SJCRH30 (cell line): ENCODE results near the genes CCDC70 and PRR20A.

DNA sequence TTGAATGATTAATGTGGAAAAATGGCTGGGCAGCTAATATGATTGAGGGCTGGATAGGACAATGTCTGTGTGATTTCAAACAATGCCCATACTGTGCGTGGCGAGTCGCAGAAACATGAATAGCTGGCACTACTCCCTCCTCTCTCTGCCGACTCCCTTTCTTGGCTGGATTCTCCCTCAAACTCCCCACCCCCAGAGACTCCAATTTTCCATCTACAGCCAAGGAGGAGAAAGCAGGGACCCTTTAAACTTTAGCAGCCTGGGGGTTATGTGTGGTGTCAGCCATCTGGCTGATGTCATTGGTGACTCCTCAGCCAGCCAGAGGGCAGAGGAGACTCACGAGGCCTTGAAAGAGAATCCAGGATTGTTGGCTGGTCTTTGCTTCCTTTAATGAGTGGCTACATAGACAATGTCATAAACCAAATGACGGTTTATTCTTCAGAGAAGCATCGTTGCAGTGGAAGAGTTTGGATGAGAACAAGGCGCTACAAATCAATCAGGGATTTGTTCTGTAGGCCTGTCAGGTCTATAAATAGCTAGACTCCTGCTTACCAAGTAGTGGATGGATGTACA is 165.6 kb downstream of the DLEU7 start:
- RAMPAGE, long total RNA = no peak

- RAMPAGE, long total RNA = no peak
Measured at GRCh38 chr13:50974121-50974429, 64.5 kb downstream of the RNASEH2B start.

DNA sequence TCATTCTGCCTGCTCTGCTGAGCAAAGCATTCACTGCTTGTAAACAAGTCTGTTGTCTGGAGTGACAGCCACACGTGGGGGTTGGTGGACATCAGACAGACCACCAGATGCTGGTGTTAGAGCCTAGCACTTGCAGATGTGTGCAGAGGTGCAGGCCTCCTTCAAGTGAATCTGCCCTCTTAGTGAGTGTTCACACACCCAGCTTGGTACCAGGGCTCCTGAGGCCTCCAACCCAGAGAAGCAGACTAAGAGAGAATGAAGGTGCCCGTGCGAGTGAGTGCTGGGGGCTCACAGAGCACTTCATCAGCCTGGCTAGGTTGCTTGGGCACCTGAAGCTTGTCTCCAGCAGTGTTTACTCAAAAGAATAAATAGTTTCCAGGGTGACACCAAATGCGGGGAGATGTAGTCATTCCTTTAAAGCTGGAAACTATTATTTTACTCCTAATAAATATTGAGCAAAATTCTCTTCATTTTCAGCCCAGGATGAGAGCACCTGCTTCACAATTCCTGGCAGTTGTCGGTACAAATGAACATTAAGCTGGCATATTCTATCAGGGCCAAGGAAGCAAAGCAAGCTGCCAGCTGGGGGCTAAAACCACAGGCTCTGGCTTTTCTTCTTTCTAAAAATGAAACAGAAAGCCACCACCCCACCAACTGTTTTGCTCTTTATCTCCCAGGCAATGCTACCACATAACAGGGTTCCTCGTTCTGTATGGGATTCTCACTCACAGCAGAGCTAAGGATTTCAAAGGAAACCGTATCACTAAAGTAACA is 82.4 kb downstream of the RNASEH2B start:
- RAMPAGE, long total RNA = no peak

- RAMPAGE, long total RNA = no peak
Measured at GRCh38 chr13:51223514-51223967, 1.3 kb downstream of the FAM124A start.

DNA sequence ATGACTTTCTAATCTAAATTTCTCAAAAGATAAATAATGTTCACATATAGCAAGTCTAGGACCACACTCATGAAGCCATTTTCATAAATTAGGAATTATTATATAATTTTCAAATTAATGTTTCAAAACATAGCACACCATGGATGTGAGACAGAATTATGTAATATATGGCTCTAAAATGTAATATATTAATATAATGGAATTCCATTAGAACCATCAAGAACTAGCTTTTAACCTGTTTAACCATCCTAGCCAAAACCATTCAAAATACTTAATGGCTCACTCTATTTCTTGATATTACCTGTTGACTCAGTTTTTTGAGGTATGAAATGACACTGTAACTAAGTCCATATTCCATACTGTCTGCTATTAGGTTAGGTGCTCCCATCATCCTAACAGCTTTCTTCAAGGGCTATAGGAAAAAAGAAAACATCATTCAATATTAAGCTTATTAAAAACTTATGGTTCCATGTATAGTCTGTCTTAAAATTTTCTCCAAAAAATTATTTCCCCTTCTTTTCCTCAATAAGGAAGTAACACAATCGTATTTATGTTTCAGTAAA is 39.8 kb downstream of the SERPINE3 start:
- RAMPAGE, long total RNA = no peak

DNA sequence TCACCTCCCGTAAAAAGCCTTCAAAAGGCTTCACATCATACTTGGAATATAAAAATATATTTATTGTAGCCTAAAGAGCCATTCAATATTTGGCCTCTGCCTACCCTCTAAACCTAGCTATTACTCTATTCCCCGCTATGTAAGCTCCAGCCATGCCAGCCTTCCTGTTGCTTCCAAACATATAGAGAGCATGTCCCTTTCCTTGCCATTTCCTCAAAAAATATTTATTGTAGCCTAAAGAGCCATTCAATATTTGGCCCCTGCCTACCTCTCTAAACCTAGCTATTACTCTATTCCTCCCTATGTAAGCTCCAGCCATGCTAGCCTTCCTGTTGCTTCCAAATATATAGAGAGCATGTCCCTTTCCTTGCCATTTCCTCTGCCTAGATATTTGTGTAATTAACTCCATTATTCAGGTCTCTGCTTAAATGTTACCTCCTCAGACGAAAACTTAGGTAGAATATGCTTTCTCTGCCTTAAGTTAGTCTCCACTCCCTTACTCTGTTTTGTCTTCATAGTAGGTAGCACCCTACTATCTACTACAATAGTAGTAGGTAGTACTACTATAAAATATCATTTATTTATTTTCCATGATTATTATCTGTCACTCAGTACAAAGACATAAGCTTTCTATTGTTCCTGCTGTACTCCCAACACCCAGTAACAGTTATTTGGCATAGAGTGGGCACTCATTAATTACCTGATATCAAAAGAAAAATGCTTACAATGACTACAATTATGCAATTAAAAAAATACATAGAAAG is 52.9 kb downstream of the SERPINE3 start:
- RAMPAGE, long total RNA = no peak

DNA sequence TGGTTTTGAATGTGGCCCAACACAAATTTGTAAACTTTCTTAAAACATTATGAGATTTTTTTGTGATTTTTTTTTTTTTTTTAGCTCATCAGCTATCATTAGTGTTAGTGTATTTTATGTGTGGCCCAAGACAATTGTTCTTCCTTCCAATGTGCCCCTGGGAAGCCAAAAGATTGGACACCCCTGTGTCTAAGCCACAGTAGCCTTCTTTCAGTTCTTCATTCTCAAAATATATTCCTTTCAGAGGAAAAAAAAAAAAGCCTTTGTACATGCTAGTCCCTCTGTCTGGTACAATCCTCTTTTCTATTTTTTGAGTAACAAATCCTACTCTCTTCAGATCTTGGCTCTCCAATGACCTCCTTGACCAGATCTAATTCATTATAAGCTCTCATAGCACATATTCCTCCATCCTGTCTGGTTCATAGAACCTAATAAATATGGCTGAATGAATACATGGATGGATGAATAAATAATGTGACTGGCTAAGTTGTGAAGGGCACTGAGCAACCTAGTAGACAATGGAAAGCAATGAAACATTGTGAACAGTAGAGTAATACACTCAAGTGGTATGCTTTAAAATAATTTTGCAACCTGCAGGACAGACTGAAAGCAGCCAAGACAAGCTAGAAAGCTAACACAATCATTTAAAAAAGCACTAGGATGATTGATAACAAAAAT is 45.9 kb downstream of the INTS6 start:
- RAMPAGE, long total RNA = no peak

GRCh38 chr13:51453953-51454564 is 1.2 kb upstream of the INTS6 start:
- RAMPAGE, long total RNA = no peak

- RAMPAGE, long total RNA = no peak
Measured at GRCh38 chr13:51460173-51461053, 7.6 kb upstream of the INTS6 start.

DNA sequence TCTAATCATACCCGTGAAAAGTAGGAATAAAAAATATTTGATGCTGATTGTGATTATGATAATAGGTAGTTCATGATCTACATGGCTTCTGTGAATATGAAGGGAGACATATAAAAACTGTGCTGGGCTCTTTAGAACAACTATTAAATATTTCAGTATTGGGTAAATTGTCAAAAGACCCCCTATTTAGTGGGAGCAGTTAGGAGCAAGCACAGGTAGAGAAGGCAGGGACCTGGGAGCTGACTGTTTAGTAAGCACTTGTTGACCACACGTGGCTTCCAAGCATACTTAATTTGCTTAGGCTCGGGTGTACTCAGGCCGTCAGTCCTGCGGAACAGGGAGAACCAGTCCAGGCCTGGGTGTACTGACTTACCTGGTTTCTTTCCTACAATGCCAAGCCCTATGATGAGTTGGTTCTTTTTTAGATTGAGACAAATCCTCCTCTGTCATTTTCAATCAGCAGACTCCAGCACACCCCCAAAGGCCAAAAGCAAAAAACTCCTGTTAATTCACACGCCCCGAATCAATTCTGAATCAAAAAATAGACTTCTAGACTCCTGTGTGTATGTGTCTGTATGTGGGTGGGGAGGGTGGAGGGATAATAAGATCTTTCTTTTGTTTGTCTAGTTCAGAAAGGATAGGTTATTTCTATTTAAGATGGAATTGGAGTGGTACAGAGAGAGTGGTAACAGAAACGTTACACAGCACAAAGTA is 90.1 kb downstream of the WDFY2 start:
- RAMPAGE, long total RNA = no peak

DNA sequence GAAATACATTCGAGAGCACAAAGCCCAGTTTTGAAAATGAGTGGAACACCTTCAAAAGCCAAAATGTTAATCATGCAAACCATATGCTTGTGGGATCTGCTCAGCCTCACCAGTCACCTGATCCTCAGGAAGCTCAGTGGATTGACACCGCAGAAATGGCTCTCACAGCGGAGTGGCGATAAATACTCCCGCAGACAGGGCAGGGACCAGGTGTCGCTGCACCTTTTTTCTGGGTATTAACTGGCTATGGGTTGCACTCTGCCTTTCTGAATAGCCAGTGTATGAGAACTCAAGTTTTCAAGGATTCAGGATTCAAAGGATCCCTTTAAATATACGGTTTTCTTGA is 18.2 kb upstream of the DHRS12 start:
- RAMPAGE, long total RNA = no peak

GRCh38 chr13:51861739-51862428 is at the start of gene CCDC70:
TSS of gene CCDC70 (plus strand) at chr13:51861969.
- RAMPAGE, long total RNA = no peak

GRCh38 chr13:51942102-51942653 is 69.1 kb downstream of the ATP7B start:
- RAMPAGE, long total RNA = no peak

- RAMPAGE, long total RNA = no peak
Measured at GRCh38 chr13:51999514-51999941, 11.7 kb downstream of the ATP7B start.

DNA sequence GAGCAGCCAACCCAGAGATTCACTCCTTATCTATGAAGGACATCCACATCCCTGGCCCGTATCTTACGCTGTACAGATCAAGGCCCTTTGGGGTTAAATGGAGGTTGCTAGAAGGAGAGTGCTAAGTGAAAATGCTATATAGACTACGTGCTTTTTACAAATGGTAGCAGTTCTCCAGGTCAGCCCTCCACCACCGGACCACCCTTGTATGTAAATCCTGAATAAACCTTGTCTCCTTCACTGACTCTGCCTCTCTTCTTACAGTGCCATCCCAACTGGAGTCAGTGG is 1.8 kb upstream of the SUGT1 start:
- RAMPAGE, long total RNA = no peak

DNA sequence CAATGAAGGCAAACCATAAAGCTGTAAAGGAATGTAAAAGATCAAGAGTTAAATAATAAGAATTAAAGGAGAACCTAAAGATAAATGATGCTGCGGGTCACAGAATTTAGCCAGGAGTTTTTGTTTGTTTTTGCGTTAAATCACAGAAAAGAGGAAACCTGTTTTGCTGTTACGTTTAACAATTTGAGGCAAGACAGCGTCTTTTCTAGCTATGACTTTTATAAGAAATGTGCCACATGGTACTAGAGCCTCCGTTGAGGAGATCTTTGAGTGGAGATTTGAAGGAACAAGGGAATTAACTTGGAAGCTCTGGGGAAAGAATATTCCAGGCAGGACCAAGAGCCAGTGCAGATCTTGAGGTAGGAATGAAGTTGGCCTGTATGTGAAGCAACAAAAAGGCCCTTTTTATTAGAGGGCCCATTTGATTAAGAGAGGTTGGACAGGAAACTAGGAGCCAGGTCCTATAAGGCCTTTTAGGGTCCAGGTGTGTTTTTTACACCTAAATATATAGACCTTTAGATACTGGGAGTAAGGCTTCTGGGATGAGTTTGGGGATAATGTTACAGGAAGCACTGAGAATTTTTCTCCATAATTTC is 1.2 kb downstream of the SUGT1 start:
- RAMPAGE, long total RNA = no peak

- RAMPAGE, long total RNA = no peak
Measured at GRCh38 chr13:53200722-53201995, 172.5 kb downstream of the OLFM4 start.

- RAMPAGE, long total RNA = no peak
Measured at GRCh38 chr13:55410429-55410943, 1730.2 kb upstream of the PRR20A start.

- RAMPAGE, long total RNA = no peak
Measured at GRCh38 chr13:57140634-57141135, at the start of gene PRR20A. TSS of gene PRR20A (plus strand) at chr13:57140918.

- RAMPAGE, long total RNA = no peak
Measured at GRCh38 chr13:58301699-58301974, 670.1 kb downstream of the PCDH17 start.